Jurkat, Clone E6-1 (cell line): Measurements from ENCODE around the genes KLHDC7A and AKR7A2.

GRCh38 chr1:17547253-17547643 is 7.8 kb downstream of the ARHGEF10L start:
- RRBS: no CpG with 5 or more reads among the region's 4 CpGs

DNA sequence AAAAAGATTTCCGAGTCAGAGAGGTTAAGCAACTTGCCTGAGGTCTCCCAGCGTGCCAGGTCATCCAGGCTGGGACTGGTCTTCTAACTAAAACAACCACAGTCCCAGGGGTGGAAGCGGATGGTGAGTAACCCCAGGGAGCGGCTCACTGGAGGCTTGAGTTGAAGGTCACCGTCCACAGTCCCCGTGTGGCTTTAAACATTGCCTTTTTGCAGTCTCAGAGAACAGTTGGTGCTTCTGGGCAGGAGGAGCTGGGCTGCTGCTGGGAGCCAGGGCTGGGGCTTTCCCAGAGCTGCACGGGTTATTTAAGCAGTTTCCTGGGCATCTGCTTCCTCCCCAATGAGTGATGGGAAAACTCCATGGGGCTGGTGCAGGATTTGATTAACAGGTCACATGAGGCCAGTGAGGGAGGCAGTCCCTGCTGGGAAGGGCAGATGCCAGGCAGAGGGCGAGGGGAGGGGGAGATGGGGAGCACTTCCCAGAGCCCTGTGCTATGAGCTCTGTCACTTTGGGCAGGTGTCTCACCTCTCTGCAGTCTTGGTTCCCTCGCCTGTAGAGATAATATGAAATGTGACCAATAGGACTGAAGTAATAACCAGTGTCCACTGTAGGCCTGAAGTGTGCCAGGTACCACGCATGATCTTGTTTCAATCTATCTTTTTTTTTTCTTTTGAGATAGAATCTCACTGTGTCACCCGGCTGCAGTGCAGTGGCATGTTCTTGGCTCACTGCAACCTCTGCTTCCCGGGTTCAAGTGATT is 12.4 kb downstream of the ARHGEF10L start:
- RRBS: no CpG with 5 or more reads among the region's 12 CpGs

- RRBS: 61% methylated on average over 9 of the region's 26 CpGs
Observed at GRCh38 chr1:17603165-17604001, 63.9 kb downstream of the ARHGEF10L start.

- RRBS: no CpG with 5 or more reads among the region's 7 CpGs
Observed at GRCh38 chr1:17666962-17667575, 88.1 kb upstream of the ACTL8 start.

- RRBS: no CpG with 5 or more reads among the region's 15 CpGs
Observed at GRCh38 chr1:17668073-17668400, 87.1 kb upstream of the ACTL8 start.

- RRBS: no CpG with 5 or more reads among the region's 7 CpGs
Observed at GRCh38 chr1:17759195-17759621, 4.1 kb downstream of the ACTL8 start.

- RRBS: no CpG with 5 or more reads among the region's 6 CpGs
Observed at GRCh38 chr1:18007332-18007752, 100.3 kb upstream of the IGSF21 start.

DNA sequence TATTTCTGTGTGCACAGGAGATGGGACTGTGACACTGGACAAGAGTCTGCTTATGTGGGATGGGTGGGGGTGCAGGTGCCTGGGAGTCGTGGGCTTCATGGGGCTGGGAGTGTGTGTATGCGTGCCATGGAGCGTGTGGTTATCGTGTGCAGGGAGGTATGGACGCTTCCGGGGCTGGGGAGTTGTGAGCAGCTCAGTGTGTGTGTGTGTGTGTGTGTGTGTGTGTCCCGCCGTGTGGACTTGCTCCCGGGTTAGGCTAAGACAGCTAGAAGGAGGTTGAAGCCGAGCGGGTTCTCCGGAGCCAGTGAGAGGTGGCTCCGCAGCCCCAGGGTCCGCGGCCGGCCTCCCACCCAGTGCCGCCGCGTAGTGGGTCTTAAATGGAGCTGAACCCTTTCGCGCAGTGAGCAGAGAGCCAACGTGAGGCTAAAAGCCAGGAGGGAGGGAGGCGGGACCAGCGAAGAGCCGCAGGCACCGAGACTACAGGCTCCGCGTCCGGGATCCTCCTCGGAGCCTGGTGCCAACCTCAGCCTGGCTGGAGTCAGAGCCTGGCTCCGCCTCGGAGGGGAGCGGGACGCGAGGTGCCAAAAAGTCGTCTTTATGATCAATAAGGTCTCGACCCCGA is 1.3 kb downstream of the IGSF21 start:
- RRBS: 52% methylated on average over 9 of the region's 38 CpGs

GRCh38 chr1:18480037-18481239 is at the start of gene KLHDC7A:
KLHDC7A (plus strand) TSS chr1:18480930.
- RRBS: no CpG with 5 or more reads among the region's 19 CpGs

GRCh38 chr1:18481240-18481417 is 399 bp downstream of the KLHDC7A start:
- RRBS: no CpG with 5 or more reads among the region's 5 CpGs

- RRBS: no CpG with 5 or more reads among the region's 7 CpGs
Observed at GRCh38 chr1:18955095-18955416, 1.4 kb downstream of the IFFO2 start.

DNA sequence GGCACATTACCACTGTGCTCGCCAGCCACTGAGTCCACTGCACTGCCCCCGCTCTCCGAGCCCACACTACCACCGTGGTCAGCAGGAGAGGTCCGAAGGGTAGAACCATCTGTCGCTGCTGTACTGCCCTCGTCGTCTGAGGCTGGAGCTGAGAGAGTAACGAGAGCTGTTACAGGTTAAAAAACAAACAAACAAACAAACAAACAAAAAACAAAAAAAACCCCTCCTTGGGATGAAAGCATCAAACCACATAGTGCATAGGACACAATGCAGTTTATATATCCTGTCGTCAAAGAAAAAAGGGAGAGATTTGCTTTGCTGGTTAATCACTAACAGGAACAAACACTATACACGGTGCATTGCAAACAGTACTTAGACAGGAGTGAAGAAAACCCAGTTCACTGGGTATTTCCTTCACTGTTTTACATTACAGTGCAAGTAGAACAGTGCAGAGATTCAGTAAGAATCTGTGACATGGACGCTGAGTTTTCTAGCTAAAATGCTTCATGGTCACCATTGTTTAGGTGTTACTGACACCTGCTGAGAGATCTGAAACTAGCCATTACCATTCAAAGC is 70.9 kb downstream of the UBR4 start:
- RRBS: no CpG with 5 or more reads among the region's 12 CpGs

- RRBS: no CpG with 5 or more reads among the region's 13 CpGs
Observed at GRCh38 chr1:19160397-19161336, 49.4 kb downstream of the UBR4 start.

GRCh38 chr1:19205499-19205944 is 4.5 kb downstream of the UBR4 start:
- RRBS: no CpG with 5 or more reads among the region's 2 CpGs

DNA sequence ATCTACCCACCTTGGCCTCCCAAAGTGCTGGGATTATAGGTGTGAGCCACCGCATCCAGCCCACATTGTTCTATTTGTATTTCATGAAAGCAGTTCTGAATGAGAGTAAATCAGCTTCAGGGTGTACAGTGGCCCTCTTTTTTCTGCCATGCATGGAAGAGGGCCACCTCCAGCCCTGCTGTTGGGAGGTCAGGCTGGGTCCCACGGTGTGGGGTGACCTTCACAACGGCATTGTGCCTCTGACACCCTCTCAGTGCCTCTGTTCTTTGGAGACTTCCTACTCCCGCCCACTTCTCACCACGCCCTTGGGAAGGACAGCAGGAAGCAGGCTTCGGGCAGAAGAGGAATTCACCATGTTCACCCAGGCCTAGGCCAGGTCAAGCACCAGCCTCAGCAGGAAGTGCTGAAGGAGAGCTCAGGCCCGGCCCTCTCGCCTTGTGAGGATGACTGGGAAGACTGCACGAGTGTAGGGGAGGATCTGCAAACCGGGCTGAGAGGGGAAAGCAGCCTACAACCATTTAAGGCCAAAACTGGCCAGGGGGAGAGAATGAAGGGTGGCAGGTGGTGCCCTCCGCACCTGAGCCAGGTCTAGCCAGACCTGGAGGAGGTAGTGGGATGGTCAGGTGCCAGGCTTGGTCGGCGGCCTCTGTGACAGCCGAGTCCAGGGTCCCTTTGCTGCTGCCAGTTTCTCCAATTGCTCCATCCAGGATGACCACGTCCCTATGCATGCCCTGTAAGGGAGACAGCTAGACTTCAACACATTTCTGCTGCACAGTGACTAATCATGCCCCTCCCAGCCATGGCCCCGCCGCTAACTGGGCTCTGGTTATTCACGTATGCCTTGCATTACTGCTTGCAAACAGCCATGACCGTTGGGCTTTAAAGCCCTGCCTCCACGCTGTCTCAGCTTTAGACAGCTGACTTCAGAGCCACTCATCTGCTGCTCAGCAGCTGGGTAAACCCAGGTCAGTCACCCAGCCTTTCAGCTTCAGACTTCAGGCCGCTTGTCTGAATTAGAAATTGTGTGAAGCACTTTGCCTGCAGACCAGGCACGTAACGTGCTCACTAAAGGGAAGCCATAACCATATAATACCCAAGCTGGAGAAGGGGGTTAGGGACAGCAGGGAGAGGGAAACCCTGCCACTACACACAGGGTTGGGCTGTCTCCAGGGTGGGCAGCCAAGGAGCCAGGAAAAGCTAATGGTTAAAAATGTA is 8.8 kb downstream of the MRTO4 start:
- RRBS: 77% methylated on average over 2 of the region's 23 CpGs

DNA sequence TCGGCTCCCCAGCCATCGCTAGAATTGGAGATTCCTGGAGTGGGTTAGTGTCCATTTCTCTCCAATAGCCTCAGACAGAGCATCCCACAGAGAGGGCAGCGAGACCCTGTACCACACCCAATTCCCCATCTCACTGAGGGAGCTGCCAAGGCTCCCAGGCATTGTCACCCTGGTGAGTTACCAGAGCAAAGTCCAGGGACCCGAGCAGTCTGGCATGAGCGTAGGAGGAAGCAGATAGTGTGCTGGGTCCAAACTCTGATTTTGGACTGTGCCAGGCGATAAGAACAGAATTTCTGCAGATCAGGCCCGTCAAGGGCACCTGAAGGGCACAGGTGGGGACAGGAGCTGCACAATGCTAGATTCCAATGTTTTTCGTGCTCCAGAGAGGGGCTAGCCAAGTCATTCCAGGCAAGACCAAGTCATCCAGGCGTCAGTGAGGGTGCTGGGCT is 15.4 kb downstream of the AKR7A3 start:
- RRBS: no CpG with 5 or more reads among the region's 9 CpGs

DNA sequence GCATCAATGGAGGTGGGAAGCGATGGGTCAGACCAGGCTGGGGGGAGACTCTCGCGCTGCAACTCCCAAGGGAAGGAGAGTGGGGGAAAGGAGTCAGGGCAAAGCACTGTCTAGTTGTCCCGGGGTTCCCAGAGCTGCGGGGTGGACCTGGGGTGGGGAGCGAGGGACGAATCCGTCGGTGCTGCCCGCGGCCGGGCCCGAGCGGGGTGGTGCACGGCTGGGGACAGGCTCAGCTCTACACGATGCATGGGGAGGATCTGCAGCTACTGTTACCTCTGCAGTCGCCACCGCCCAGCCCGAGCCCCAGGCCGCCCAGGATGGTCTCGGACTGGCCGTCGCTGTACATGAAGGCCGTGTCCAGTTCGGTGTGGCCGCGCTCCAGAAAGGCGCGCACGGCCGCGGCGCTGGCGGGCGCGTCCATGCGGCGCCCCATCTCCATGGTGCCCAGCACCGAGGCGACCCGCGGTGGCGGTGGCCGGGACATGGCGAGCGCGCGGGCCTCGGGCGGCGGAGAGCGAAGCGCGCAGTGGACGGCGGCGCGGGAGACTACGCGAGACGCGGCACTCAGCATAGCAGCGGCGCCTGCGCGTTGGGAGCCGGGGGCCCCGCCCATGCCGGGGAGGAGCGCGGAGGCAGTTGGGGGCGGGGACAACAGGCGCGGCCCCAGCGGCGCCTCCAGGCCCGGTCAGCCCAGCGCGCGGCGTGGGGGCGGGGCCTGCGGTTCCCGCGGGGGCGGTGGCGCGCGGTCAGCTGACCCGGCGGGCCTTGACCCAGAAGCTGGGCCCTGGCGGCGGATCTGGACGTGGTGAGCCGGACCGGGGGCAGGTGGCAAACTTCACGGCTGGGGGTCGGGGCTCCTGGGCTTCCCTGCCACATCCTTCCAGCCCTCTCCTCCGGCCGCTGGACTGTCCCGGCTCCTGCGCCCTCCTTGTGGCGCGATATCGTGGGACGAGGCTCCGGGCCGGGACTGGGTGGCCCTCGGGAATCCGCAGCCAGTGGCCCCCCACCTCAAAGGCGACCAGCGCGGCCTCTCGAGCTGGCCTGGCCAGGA is at the start of gene AKR7A2:
Gene AKR7A2, minus strand, starts transcription at position 591 of the 1,051 bp plus-strand sequence.
- RRBS: 2% methylated on average over 54 of the region's 114 CpGs

GRCh38 chr1:19327147-19327758 is 15.1 kb downstream of the SLC66A1 start:
- RRBS: no CpG with 5 or more reads among the region's 22 CpGs

GRCh38 chr1:19390693-19391918 is 79.0 kb downstream of the SLC66A1 start:
- RRBS: no CpG with 5 or more reads among the region's 30 CpGs

GRCh38 chr1:19430150-19430908 is 55.0 kb downstream of the CAPZB start:
- RRBS: no CpG with 5 or more reads among the region's 13 CpGs